ENCODE measurements around the genes ROPN1B and SLC41A3.

- RRBS = no CpG with 5 or more reads among the region's 38 CpGs
Observed at GRCh38 chr3:125968915-125969349, at the start of gene ROPN1B. ROPN1B (plus strand) TSS chr3:125969178.

GRCh38 chr3:126014105-126014535 is 45.1 kb downstream of the ROPN1B start:
- RRBS = no CpG with 5 or more reads among the region's 4 CpGs

GRCh38 chr3:126056443-126057775 is 27.0 kb downstream of the SLC41A3 start:
- RRBS = 78% methylated on average over 3 of the region's 29 CpGs

- RRBS = no CpG with 5 or more reads among the region's 6 CpGs
Observed at GRCh38 chr3:126067942-126068281, 16.0 kb downstream of the SLC41A3 start.

- RRBS = 2% methylated on average over 42 of the region's 103 CpGs
Observed at GRCh38 chr3:126083257-126084625, at the start of gene SLC41A3. SLC41A3 (minus strand) TSS chr3:126084124.

- RRBS = no CpG with 5 or more reads among the region's 4 CpGs
Observed at GRCh38 chr3:126102253-126102656, 18.3 kb upstream of the SLC41A3 start.

- RRBS = no CpG with 5 or more reads among the region's 25 CpGs
Observed at GRCh38 chr3:126133623-126134736, 46.4 kb downstream of the ALDH1L1 start.

DNA sequence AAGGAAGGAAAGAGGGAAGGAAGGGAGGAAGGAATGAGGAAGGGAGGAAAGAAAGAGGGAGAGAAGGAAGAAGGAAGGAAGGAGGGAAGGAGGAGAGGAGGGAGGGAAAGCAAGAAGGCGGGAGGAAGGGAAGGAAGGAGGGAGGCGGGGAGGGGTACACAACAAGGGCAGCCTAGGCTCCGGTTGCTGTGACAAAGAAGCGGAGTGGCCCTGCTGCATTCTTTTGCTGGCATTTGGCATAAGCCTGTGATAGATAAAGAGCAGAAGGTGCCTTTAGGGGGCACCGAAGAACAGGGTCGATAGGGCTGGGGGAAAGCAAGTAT is 32.1 kb upstream of the ALDH1L1 start:
- RRBS = no CpG with 5 or more reads among the region's 6 CpGs

- RRBS = no CpG with 5 or more reads among the region's 12 CpGs
Observed at GRCh38 chr3:126270018-126271011, 86.9 kb downstream of the KLF15 start.

DNA sequence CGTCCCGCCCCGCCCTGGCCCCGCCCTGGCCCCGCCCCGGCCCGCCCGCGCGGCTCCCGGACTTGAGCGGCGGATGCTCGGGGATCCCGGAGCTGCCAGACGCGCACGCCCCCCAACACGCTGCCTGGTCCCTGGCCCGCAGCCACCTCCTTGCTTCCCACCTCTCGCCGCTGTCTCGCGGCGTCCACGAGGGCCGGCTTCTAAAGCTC is 228 bp upstream of the KLF15 start:
- RRBS = 1% methylated on average over 17 of the region's 27 CpGs

DNA sequence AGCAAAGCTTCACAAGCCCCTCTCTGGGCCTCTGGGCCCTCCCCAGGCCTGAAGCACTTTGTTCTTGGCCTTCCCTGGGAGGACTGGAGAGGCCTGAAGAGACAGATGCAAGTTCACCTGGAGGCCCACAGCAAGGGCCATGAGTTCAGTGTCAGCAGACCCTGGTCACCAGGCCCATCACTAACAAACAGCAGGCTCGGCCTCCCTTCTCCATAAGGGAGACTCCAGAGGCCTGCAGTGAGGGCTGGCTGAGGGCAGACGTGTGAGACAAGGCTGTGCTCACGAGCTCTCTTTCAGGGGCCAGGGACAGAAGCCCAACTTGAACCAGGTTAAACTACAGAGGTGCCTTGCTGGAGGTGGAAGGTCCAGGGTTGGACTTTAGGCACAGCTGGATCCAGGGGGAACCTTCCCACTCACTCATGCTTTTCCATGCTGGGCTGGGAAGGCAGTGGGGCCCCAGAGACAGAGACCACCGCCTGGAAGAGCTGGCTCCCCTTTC is 18.9 kb downstream of the CFAP100 start:
- RRBS = no CpG with 5 or more reads among the region's 4 CpGs

- RRBS = no CpG with 5 or more reads among the region's 9 CpGs
Observed at GRCh38 chr3:126442706-126443646, 32.7 kb downstream of the ZXDC start.

GRCh38 chr3:126451505-126451959 is 24.2 kb downstream of the ZXDC start:
- RRBS = 98% methylated on average over 2 of the region's 13 CpGs

DNA sequence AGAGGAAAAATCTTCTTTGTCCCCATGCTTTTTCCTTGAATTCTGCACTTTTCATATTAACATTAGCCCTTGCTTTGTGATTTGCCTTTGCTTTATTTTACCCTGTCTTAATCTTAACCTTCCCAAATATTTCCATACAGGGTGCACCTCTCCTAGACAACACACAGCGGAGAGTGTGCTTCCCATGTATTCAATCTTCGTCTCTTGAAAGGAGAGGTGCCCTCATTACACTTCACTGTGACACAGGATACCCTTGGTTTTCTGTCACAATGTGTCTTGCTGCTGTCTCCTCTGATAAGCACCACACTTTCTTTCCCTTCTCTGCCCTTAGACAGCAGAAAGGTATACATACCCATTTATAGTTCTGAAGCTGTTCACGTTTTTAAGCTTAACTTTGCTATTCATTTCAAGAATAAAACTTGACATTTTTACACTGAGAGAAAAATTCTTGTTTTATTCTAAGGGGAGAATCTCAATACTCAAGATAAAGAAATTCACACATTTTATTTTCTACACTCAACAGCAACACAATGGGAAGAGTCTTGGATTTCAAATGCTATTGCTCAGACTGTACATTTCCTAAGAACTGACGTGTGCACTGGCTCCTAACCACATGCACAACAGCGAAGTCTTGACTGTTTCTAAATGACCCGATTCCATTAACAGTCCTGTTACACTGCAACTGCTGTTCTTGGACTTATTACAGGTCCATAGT is 21.1 kb downstream of the ZXDC start:
- RRBS = no CpG with 5 or more reads among the region's 6 CpGs

DNA sequence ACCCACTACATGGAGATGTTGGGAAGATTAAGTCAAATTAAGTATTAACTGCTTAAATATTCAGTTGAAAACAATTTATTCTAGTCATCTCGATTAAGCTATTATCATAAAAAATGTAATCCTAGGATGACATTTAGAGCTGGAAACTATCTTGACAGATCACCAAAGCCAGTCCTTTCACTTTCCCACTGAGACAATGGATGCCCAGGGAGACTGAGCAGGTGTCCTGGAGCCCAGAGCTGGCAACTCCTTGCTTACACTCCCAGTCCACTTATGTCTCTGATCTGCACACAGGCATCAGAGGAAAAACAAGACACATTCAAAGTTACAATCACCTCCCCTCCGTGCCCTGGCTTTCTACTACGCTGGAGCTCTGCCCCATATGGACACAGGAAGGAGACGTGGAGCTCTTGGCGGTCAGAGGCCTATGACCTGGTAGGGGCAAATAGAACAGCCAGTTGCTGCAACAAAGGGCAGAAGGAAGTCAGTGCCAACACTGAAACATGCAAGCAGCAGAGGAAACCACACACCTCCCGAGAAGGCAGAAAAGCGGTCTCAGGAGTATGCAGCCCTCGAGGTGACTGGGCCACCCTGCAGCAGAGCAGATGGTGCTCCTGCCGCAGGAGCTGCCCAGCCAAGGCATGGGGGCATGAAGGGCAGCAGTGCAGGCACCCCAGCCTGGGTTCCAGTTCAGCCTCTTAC is 8.9 kb downstream of the ZXDC start:
- RRBS = no CpG with 5 or more reads among the region's 9 CpGs

GRCh38 chr3:126476885-126477383 is 1.2 kb upstream of the ZXDC start:
- RRBS = no CpG with 5 or more reads among the region's 13 CpGs

GRCh38 chr3:126512890-126513569 is 4.5 kb downstream of the UROC1 start:
- RRBS = no CpG with 5 or more reads among the region's 11 CpGs

GRCh38 chr3:126540976-126541237 is 17.0 kb downstream of the CHST13 start:
- RRBS = 32% methylated on average over 3 of the region's 9 CpGs

GRCh38 chr3:126732969-126733620 is 29.1 kb downstream of the CHCHD6 start:
- RRBS = no CpG with 5 or more reads among the region's 8 CpGs

- RRBS = no CpG with 5 or more reads among the region's 19 CpGs
Observed at GRCh38 chr3:126746132-126747072, 42.4 kb downstream of the CHCHD6 start.

Data from PFSK-1 (cell line).